Heart left ventricle (tissue), 7 donors: ENCODE measurements around a stretch of chr10.

DNA sequence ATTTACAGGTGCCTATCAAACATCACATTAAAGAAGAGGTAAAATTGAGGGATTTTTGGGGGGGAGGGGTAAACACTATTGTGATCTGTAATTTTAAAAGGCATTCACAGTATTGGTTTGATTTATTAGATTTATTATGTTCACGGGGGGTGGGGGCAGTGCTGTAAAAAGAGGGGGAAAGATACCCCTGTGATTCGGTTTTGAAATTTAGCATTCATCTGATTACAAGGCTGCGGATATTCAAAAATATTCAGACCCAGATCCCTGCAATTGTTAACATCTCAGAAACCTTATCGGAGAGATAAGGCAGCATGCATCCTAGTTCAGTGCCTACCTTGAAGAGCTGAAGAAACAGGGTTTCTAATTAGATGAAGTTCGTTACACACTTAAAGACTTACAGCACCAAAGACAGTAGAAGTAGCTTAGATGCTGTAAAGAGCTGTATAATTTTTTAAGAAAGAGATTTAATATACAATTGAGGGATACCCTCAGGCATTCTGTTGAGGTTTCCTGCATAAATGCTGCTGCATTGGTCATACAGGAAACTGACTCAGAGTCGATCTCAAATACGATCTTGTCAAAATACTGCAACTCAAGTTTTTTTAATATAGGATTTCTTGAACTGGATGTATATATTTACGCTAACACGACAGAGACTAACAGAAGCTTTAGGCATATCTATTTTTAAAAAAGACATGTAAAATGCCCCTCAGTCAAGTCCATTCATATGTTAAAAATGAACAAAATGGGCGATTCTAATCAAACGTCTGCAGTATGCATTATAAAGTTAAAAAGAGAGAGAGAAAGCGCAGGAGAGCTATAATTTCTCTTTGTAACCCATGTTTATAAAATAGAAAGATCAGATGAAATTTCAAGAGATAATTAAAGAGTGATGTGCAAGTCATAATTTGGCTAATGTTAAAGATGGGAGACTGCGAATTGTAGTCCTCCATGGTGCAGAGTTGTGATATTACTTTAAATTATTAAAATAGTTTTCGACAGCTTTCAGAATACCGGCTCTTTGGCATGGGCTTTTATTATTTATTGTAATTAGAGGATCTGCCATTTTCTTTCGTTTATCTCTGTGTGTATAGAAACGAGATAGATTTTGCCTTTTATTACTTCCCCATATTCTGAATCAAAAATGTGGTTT is 2.4 kb upstream of the ARID5B start:
- PRO-cap, 6 experiments: no peak in any of the 6 experiments
- RAMPAGE, long total RNA, 2 experiments: no peak in any of the 2 experiments
- RRBS: no CpG with 5 or more reads among the region's 17 CpGs

DNA sequence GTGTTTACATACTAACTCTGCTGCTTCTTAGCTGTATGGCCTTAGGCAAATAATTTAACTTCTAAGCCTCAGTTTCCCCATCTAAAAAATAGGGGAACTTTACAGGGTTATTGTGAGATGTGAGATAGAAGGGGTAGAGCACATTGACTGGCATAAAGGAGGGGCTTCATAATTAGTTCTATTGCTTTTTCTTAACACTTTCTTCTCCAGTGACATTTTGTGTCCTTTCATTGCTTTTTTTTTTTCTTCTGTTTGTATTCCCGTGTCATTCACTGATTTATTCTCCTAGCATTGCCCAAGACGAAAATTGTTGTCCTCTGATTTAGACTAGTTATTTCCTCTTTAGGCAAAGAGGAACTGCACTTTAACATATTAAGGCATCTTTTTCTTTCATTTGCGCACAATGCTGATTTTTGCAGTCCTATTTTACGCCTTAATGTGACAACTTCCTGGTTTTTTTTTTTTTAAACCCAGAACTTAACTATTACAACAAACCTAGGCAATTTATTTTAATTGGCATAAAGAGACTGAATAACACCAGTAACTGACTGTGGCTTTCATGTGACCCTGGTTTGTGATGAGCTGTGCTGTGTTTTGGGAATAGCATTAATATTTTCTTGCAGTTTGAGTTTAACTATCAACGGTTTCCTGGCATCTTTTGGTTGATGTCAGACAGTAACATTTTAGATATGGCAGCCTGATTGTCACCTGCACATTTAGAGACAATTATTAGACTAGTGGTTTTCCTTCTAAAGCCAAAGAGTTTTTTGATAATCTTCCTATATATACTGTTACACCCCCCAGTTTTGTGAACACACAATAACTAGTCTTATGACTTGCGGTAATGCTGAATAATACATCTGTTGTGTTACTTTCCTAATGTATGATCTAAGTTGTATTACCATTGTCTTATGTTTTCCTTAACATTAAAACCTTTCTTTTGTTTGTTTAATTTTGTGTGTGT is 39.8 kb downstream of the ARID5B start:
- PRO-cap, 6 experiments: peak in 1 of 6 experiments; most common plus-strand start position 507 of the sequence (in 1); most common minus-strand start position 297 of the sequence (in 1)
- RAMPAGE, long total RNA, 2 experiments: no peak in any of the 2 experiments
- RRBS: no CpG with 5 or more reads among the region's 6 CpGs

- PRO-cap, 6 experiments: no peak in any of the 6 experiments
- RAMPAGE, long total RNA, 2 experiments: no peak in any of the 2 experiments
- RRBS: no CpG with 5 or more reads among the region's 3 CpGs
These were observed 41.5 kb downstream of the ARID5B start for GRCh38 chr10:61942862-61943611.

DNA sequence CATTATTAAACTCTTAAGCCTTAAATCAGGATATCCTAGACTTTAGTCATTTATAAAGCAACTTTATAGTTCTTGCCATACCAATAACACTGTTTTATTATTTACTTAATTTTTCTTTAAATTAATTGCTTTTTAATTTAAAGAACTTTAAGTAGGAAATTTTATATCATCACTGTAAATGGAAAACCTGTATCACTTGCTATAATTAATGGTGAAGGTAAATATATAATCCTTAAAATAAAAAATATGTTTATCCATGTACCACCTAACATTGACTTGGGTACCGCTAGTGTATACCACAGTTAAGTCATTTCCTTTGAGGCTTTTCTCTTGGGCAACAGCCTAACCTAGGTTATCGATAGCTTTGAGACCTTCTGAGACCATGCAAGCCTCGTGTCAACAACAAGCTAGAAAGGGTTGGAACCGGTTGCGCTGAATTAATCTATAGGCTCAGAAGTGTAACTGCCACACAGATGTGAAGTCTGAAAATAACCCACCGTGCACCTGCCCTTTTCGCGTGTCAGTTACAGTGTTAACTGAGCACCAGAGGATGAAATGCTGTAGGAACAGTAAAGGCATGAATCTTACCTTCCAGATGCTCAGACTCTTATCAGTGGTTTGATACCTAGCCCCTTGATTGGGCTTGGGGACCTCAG is 59.7 kb downstream of the ARID5B start:
- PRO-cap, 6 experiments: no peak in any of the 6 experiments
- RAMPAGE, long total RNA, 2 experiments: no peak in any of the 2 experiments
- RRBS: no CpG with 5 or more reads among the region's 8 CpGs

- PRO-cap, 6 experiments: peak in 2 of 6 experiments; most common plus-strand start chr10:61994169 (in 2)
- RAMPAGE, long total RNA, 2 experiments: no peak in any of the 2 experiments
- RRBS: no CpG with 5 or more reads among the region's 5 CpGs
These were observed 92.6 kb downstream of the ARID5B start for GRCh38 chr10:61994085-61994497.

GRCh38 chr10:62037973-62038281 is 136.4 kb downstream of the ARID5B start:
- PRO-cap, 6 experiments: no peak in any of the 6 experiments
- RAMPAGE, long total RNA, 2 experiments: no peak in any of the 2 experiments

GRCh38 chr10:62047500-62047769 is 145.9 kb downstream of the ARID5B start:
- PRO-cap, 6 experiments: no peak in any of the 6 experiments
- RAMPAGE, long total RNA, 2 experiments: no peak in any of the 2 experiments
- RRBS: no CpG with 5 or more reads among the region's 1 CpG

DNA sequence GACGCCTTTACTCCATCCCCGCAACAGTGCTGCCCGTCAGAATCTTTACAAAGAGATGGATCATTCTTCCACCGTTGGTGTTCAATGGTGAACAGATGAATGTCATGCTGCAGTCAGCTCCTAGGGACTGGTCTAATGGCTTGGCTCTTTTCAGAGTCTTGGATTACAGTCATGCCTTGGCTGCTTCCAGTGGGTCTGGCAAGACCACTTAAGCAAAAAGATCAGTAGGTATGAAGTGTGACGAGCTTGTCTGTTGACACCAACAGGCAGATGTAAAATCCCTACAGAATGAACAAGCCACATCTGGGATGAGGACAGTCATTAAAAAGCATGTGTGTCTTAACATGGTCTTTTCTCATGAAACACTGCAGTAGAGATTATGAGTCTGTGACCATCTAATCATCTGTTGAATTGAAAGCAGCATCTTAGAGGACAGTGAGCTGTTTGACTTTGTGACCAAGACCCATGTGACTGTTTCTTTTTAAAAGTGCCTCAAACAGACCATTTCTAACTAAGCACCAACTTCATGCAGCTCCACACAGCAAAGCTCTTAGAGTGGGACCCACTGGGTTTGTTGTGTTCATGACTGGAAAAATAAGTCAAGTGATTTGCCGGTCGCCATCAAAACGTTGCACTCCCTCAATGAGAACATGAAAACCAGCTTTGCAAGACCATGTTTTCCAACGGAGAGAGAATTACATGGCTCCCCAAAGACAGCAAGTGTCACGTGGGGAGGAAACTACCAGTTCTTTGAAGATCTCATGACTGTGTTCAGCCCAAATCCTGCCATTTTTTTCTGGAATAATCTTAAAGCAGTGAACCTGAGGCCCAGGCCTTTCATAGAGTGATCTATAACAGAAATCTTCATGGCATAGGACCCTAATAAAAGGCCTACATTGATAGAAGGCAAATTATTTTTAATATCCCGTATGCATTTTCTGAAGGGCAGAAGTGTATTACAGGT is 151.5 kb downstream of the ARID5B start:
- PRO-cap, 6 experiments: no peak in any of the 6 experiments
- RAMPAGE, long total RNA, 2 experiments: no peak in any of the 2 experiments
- RRBS: no CpG with 5 or more reads among the region's 11 CpGs

GRCh38 chr10:62061109-62061670 is 159.7 kb downstream of the ARID5B start:
- PRO-cap, 6 experiments: no peak in any of the 6 experiments
- RAMPAGE, long total RNA, 2 experiments: no peak in any of the 2 experiments
- RRBS: no CpG with 5 or more reads among the region's 3 CpGs

- PRO-cap, 6 experiments: peak in 1 of 6 experiments; most common plus-strand start chr10:62067903 (in 1)
- RAMPAGE, long total RNA, 2 experiments: no peak in any of the 2 experiments
- RRBS: no CpG with 5 or more reads among the region's 2 CpGs
These were observed 166.2 kb downstream of the ARID5B start for GRCh38 chr10:62067618-62068169.

GRCh38 chr10:62236030-62236229 is 32.7 kb downstream of the RTKN2 start:
- PRO-cap, 6 experiments: no peak in any of the 6 experiments
- RAMPAGE, long total RNA, 2 experiments: no peak in any of the 2 experiments

- PRO-cap, 6 experiments: no peak in any of the 6 experiments
- RAMPAGE, long total RNA, 2 experiments: no peak in any of the 2 experiments
- RRBS: no CpG with 5 or more reads among the region's 4 CpGs
These were observed 23.7 kb downstream of the RTKN2 start for GRCh38 chr10:62244856-62245337.

DNA sequence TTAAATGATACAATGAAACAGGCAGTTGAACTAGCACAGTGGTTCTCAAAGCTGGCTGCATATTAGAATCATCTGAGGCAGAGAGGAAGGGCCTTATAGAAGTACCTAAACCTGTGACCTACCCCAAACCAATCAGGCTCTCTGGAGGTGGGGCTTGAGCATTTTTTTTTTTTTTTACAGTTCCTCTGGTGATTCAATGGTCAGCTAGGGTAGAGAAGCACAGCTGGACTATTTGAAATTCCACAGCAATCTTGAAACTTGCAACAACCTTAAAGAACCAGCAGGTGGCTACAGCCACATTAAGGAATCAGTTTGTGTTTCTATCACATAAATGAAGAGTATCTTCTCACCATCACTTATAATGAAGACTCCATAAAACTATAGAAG is 4.0 kb downstream of the RTKN2 start:
- PRO-cap, 6 experiments: peak in 1 of 6 experiments; most common plus-strand start position 196 of the sequence (in 1); most common minus-strand start position 64 of the sequence (in 1)
- RAMPAGE, long total RNA, 2 experiments: no peak in any of the 2 experiments

- PRO-cap, 6 experiments: no peak in any of the 6 experiments
- RAMPAGE, long total RNA, 2 experiments: no peak in any of the 2 experiments
- RRBS: no CpG with 5 or more reads among the region's 5 CpGs
These were observed 77.0 kb downstream of the ZNF365 start for GRCh38 chr10:62451012-62451682.

DNA sequence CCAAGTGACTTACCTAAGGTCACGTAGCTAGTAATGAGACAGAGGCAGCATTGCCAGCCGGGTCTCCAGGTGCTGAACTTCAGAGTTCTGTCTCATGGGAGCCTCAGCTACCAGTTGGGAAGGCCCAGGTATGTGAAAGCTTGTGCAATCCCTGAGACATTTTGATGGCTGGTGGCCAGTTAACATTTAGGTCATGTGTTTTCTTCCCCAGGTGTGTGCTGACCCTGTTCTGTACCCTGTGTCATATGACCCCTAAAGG is 10.8 kb upstream of the EGR2 start:
- PRO-cap, 6 experiments: no peak in any of the 6 experiments
- RAMPAGE, long total RNA, 2 experiments: no peak in any of the 2 experiments
- RRBS: no CpG with 5 or more reads among the region's 2 CpGs

DNA sequence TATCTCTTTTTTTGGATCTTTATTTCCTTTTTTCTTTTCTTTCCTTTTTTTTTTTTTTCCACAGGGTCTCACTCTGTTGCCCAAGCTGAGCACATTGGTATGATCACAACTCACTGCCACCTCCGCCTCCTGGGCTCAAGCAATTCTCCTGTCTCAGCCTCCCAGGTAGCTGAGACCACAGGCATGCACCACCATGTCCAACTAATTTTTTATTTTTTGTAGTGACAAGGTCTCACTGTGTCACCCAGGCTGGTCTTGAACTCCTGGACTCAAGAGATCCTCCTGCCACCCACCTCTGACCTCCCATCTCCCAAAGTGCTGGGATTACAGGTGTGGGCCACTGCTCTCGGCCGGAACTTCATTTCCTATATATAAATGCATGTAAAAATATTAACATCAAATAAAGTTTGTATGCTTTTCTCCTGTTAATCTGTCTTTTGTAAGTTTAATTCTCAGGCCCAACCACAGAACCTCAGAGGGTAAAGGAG is 86.0 kb upstream of the EGR2 start:
- PRO-cap, 6 experiments: no peak in any of the 6 experiments
- RAMPAGE, long total RNA, 2 experiments: no peak in any of the 2 experiments
- RRBS: no CpG with 5 or more reads among the region's 3 CpGs

- PRO-cap, 6 experiments: no peak in any of the 6 experiments
- RAMPAGE, long total RNA, 2 experiments: no peak in any of the 2 experiments
- RRBS: no CpG with 5 or more reads among the region's 8 CpGs
These were observed 98.8 kb upstream of the NRBF2 start for GRCh38 chr10:63034351-63034712.

DNA sequence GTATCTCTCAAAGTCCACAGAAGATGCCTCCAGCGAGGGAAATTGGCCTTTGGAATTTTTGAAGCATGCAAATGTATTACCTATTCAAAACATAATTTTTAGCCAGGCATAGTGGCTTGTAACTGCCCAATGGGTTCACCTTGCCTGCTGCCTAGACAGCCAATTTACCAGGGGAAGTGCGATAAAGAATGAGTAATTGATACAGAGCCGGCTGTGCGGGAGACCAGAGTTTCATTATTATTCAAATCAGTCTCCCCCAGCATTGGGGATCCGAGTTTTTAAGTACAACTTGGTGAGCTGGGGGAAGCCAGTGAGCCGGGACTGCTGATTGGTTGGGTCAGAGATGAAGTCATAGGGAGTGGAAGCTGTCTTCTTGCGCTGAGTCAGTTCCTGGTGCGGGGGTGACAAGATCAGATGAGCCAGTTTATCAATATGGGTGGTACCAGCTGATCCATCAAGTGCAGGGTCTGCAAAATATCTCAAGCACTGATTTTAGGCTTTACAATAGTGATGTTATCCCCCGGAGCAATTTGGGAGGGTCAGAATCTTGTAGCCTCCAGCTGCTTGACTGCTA is 29.1 kb upstream of the NRBF2 start:
- PRO-cap, 6 experiments: no peak in any of the 6 experiments
- RAMPAGE, long total RNA, 2 experiments: no peak in any of the 2 experiments
- RRBS: 69% methylated on average over 1 of the region's 9 CpGs

DNA sequence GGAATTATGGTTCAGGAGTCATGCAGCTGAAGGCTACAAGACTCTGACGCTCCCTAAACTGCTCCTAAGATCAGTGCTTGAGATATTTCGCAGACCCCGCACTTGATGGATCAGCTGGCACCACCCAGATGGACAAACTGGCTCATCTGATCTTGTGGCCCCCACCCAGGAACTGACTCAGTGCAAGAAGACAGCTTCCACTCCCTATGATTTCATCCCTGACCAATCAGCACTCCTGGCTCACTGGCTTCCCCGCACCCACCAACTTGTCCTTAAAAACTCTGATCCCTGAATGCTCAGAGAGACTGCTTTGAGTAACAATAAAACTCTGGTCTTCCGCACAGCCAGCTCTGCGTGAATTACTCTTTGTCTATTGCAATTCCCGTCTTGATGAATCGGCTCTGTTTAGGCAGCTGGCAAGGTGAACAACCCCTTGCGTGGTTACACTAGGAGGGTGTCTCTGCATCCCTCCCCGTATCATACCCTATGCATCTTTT is 26.9 kb upstream of the NRBF2 start:
- PRO-cap, 6 experiments: peak in 3 of 6 experiments; most common plus-strand start position 302 of the sequence (in 2); most common minus-strand start position 148 of the sequence (in 2)
- RAMPAGE, long total RNA, 2 experiments: no peak in any of the 2 experiments
- RRBS: no CpG with 5 or more reads among the region's 10 CpGs

DNA sequence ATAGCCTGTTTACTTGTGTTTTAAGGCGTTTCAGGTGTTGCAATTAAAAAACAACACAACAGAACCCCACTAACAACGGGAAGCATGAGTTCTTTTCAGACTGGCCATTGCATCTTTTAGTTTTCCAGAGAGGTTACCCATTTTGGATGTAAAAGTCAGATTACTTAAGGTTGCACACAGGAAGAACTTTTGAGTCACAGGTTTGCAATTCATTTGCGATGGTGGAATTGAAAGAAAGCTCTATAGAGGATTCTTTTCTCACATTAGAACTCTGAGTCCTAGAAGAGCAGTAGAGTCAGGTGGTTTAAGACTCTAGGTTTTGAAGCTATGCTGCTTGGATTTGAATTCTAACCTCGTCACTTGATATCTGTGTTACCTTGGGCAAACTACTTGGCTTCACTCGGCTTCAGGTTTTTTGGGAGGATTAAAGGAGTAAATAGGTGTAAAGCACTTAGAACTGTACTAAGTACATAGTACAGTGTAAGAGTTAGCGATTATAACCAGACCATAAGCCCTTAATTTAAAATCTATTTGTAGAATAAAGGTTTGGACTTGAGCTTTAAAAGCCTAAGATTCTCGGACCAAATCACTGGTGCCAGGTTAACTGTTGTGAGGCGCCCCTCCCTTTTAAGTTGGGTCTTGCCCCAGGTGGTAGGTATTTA is 1.2 kb downstream of the NRBF2 start:
- PRO-cap, 6 experiments: no peak in any of the 6 experiments
- RAMPAGE, long total RNA, 2 experiments: no peak in any of the 2 experiments
- RRBS: no CpG with 5 or more reads among the region's 8 CpGs